HCT116 (cell line): ENCODE results near the genes ESRRB and ZDHHC22.

DNA sequence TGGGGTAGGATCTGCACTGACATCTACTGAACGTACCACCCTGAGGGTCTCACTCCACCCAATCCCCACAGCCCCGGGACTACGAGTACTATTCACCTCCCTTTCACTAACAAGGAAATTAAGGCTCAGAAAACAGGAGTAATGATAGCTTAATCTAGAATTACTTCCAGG lies 18.2 kb upstream of the PGF start:
- RRBS: no CpG with 5 or more reads among the region's 3 CpGs

DNA sequence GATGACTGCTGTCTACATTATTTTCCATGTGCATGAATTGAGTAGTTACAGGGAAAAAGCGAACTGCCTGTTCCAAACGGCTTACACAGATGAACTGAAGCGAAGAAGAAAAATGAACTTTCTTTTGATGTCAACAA lies 767 bp upstream of the ZC2HC1C start:
- RRBS: no CpG with 5 or more reads among the region's 3 CpGs

- RRBS: no CpG with 5 or more reads among the region's 13 CpGs
Measured at GRCh38 chr14:75451301-75451951, 23.6 kb downstream of the JDP2 start.

DNA sequence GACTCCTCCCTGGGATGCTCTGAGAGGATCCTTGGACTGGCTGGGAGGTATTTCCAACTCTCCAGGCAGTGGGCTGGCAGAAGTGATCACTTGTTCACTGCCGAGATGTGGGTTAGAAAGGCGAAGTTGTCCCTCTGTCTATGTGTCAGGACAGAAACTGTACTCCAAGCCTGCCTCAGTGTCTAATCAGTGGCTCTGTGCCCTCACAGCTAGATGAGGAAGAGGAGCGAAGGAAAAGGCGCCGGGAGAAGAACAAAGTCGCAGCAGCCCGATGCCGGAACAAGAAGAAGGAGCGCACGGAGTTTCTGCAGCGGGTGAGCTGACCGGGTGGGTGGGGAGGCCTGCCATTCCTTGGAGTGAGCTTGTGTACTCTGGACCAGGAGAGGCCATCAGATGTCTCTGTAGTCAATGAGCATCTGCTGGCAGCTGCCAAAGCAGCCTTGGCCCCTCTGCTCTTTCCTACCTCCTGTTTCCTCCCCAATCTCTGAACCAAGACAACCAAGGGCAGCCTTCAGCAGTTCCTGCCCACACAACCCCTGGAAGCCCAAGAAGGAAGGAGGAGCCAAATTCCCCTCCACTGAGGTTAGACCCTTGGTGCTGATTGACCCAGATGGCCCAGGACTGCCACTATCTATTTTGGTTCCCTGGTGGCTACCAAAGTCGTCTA lies 33.5 kb downstream of the JDP2 start:
- RRBS: 97% methylated on average over 5 of the region's 13 CpGs

GRCh38 chr14:75579328-75580295 lies 1.2 kb downstream of the FLVCR2 start:
- RRBS: no CpG with 5 or more reads among the region's 16 CpGs

- RRBS: no CpG with 5 or more reads among the region's 5 CpGs
Measured at GRCh38 chr14:75599459-75600027, 21.1 kb downstream of the FLVCR2 start.

DNA sequence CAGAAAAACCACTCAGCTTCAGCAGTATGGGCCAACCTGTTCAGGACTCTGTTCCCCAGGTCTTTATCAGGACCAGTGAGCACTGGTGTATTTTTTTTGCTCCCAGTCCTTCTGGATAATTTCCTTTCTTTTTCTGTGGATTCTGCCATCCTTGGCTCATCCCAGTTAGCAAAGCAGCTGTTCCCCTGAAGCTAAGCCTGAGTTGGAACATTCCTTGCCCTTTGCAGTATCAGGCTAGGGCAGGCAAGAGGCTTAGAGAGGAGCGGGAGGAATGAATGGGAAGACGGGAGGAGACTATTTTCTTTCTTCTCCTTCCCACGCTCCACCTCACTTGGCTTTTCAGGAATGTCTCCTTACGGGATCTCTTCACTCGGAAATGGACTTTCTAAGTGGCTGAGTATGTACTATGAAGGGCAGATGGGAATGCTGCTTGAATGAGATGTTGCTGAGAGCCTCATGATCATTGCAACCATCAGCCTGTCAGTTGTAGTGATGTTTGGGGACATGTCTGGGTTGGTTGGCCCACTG lies 29.2 kb downstream of the ERG28 start:
- RRBS: no CpG with 5 or more reads among the region's 5 CpGs

DNA sequence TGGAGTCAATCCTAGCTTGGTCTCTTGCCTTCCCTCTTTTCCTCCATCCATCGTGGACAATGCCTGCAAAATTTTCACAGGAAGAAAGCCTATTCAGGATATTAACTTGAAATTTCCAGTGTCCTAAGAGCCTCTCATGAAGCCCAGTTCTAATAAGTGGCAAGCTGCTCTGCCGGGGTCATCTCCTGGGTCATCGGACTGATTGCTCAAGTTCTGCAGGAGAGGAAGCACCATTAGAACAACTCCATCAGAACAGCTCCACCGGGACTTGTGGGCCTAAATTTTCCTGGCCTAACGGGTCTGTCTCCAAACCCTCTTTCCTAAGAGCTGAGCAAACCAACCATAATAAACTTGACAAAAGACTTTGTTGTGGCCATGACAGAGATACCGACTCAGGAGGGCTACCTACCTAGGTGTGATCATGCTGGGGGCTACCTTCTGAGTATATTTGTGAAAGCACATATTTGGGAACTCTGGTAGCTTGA lies 13.9 kb downstream of the ERG28 start:
- RRBS: 97% methylated on average over 3 of the region's 6 CpGs

DNA sequence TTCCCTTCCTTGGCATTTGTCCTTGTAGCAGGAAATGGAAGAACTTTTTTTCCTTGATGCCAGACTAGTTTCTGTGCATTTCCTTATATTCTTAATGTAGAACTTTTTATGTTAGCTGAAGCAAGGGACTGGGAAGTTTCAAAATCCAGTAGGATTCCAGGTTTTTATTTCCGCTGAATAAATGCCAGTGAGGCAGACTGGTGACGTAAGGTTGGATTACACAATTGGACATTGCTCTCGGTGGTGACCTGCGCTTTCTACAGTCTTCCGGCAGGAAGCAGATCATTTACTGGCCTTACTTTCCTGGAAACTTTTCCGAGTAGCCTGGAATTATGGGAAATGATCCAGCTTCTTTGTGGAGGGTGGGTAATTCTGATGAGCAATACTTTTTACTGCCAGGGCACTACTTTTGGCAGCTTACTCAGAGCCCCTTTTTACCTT lies 3.6 kb downstream of the IFT43 start:
- RRBS: no CpG with 5 or more reads among the region's 6 CpGs

GRCh38 chr14:75993468-75993822 lies 7.9 kb downstream of the IFT43 start:
- RRBS: no CpG with 5 or more reads among the region's 1 CpG

DNA sequence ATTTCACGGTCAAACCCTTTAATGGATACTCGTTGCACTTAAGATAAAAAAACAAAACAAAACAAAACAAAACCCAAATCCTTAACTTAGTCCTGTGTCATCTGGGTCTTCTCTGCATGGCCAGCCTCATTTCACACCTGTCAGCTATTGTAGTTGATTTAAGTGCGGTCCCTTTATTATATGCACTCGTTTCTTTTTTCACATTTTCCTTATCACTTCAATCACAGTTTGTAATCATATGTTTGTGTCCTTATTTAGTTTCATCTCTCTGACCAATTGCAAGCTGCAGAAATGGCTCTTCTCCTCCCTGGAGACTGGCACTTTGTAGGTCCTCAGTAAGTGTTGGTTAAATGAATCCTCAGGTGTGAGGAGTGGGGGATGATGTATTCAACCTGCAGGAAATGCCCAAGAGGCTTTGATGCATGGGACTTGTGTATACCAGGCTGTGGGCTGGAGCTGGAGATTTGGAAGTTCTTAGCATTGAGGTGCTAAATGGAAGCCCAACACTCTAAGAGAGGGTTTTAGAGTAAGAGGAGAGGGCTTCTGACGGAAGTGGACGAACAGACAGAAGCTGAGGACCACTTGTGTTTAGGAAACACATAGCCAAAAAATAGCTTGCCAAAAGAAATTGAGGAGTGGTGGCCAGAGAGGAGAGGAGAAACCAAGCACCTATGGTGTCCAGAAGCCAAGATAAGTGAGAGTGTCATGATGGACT lies 12.5 kb downstream of the IFT43 start:
- RRBS: no CpG with 5 or more reads among the region's 6 CpGs

DNA sequence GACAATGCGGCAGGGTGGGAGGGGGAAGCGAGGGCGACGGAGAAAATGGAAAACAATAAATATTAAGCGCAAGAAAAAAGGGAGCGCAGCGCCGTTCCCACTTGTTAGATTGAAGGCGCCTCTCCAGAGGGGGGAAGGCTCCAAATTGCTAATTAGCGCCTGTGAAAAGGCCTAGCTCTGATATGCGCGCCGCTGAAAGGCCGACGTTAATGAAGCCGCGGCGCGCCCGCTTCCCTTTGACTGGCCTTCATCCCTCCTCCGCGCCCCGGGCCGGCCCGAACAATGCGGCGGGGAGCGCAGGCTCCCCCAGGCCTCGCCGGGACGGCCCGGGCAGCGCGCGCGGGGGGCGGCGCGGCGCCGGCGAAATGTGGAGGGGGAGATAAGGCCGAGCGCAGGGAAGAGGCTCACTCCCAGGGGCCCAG lies 13.1 kb upstream of the GPATCH2L start:
- RRBS: 95% methylated on average over 8 of the region's 44 CpGs

DNA sequence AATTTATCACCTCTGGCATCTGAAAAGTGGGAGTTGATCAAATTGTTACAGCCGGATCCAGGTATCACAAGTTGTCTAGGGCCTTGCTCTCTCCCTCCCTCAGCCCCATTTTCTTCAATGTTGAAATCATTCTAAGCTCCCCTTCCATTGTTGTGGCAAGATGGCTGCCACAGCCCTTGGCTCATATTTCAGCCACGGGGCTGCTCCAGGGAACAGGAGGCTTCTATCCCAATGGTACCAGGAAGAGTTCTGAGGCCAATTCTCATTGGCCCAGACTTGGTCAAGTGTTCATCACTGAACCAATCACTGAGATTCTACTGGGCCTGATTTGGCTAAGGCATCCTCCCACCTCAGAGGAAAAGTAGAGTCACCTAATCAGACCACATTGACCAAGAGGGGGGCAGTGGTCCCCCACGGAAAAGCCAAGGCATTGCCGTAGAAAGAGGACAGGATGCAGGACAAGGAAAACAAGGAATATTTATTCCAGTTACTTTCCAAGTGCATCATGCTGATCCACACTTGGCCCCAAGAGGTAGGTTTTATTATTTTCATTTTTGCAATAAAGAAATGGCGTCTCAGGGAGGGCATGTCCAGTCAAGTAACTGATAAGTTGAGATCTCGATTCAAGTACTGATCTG lies 106.3 kb downstream of the GPATCH2L start:
- RRBS: no CpG with 5 or more reads among the region's 6 CpGs

- RRBS: 79% methylated on average over 7 of the region's 27 CpGs
Measured at GRCh38 chr14:76329528-76330164, 46.3 kb upstream of the ESRRB start.

DNA sequence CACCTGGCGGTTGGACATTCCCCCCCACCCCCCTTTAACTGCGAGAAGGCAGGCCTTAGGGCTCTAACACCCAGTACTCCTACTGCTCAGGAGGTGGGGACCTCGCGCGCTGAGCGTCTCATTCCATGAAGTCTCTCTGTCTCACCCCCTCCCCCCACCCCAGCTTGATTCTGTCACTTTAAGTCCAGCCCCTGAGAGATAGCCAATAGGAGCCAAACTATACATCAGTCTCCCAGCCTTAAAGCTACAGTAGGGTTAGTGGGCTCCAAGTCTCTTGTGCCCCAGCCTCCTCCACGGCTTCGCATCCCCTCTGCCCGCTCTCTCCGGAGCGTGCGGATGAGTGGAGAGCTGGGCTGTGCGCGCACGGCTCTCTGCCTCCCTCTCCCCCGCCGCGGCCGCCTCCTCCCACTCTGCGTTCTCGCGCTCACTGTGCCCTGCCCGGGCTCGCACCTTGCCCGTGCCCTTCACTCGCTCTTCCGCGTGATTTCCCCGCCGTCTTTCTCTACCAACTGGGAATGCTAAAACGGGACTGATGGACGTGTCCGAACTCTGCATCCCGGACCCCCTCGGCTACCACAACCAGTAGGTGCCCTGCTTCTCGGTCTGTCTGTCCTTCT lies at the start of gene ESRRB:
Gene ESRRB, plus strand, starts transcription at position 268 of the 617 bp plus-strand sequence.
- RRBS: no CpG with 5 or more reads among the region's 36 CpGs

- RRBS: no CpG with 5 or more reads among the region's 8 CpGs
Measured at GRCh38 chr14:76773501-76774133, 12.3 kb downstream of the VASH1 start.

GRCh38 chr14:76779613-76780552 lies 18.6 kb downstream of the VASH1 start:
- RRBS: no CpG with 5 or more reads among the region's 13 CpGs

GRCh38 chr14:76811497-76811954 lies 1.2 kb downstream of the ANGEL1 start:
- RRBS: no CpG with 5 or more reads among the region's 5 CpGs

GRCh38 chr14:76922365-76922959 lies 96.3 kb downstream of the LRRC74A start:
- RRBS: no CpG with 5 or more reads among the region's 14 CpGs

- RRBS: 30% methylated on average over 34 of the region's 112 CpGs
Measured at GRCh38 chr14:77140761-77141867, at the start of gene ZDHHC22. Gene ZDHHC22, minus strand, starts transcription at chr14:77141791.